Spleen (tissue), 7 donors: Measurements from ENCODE around the gene NRG3.

DNA sequence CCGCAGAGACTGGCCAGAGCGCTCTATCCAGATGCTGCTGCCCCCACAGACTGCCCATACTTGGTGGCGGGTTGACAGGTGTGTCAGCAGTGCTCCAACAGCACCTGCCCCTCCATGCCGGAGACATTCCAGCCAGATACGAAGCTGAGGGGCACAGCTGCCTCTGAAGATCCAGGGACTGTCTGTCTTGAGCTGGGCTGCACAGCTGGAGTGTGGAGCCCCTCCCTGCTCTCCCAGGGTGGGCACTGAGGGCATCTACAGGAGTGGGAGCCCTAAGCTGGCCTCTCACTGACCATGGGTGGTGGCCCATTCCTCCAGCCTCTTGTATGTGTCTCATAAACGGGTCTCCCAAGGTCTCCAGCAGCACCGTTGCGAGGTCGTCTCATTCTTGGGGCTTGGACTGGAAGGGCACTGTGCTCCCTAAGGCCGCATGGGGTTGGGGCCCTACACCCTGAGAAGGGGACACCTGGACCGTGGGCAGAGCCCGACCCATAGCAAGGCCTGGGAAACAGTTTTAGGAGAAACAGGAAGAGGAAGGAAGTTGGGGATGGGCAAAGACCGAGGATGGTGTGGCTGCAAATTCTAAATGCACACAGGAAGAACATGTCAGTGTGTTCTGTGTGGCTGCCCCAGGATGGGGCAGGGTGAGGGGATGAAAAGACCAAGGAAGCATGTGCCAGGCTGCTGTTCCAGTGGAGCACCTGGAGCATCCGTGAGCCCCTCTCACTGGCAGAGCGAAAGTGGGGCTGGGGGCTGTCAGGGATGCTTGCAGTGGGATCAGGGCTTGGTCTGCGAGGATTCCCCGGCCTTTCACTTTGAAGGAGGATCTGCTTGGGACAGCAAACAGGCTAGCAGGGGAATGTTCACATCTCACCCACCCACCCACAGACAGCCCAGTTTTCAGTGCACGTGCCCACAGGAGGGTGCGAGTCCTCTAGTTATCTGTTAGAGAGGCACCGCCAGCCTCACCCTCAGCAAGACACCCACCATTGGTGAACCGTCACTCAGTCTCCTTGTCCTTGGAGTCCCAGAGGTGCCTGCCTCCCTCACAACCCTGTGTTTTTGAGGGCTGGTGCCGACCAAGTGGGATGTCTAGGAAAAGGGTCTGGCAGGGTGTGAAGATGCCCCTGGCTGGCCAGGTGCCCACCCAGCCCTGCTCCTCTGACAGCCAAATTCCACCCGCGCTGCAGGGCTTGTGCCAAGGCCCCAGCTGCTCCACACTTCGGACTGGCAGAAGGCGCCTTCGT, 37.7 kb upstream of the PPIF start:
- PRO-cap, 4 experiments: no peak in any of the 4 experiments
- RAMPAGE, long total RNA, 4 experiments: no peak in any of the 4 experiments

DNA sequence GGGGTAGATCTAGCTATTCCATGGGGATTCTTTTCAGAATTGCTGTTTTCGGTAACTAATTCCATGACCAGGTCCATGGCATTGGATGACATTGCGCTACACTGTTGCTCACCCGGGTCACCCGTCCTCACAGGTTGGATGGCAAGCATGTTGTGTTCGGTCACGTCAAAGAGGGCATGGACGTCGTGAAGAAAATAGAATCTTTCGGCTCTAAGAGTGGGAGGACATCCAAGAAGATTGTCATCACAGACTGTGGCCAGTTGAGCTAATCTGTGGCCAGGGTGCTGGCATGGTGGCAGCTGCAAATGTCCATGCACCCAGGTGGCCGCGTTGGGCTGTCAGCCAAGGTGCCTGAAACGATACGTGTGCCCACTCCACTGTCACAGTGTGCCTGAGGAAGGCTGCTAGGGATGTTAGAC, 6.3 kb downstream of the PPIF start:
- PRO-cap, 4 experiments: no peak in any of the 4 experiments
- RAMPAGE, long total RNA, 4 experiments: no peak in any of the 4 experiments

- PRO-cap, 4 experiments: no peak in any of the 4 experiments
- RAMPAGE, long total RNA, 4 experiments: no peak in any of the 4 experiments
These were observed 11.7 kb downstream of the NUTM2B start for GRCh38 chr10:79714811-79715089.

GRCh38 chr10:79715090-79715304, 12.0 kb downstream of the NUTM2B start:
- PRO-cap, 4 experiments: no peak in any of the 4 experiments
- RAMPAGE, long total RNA, 4 experiments: no peak in any of the 4 experiments

DNA sequence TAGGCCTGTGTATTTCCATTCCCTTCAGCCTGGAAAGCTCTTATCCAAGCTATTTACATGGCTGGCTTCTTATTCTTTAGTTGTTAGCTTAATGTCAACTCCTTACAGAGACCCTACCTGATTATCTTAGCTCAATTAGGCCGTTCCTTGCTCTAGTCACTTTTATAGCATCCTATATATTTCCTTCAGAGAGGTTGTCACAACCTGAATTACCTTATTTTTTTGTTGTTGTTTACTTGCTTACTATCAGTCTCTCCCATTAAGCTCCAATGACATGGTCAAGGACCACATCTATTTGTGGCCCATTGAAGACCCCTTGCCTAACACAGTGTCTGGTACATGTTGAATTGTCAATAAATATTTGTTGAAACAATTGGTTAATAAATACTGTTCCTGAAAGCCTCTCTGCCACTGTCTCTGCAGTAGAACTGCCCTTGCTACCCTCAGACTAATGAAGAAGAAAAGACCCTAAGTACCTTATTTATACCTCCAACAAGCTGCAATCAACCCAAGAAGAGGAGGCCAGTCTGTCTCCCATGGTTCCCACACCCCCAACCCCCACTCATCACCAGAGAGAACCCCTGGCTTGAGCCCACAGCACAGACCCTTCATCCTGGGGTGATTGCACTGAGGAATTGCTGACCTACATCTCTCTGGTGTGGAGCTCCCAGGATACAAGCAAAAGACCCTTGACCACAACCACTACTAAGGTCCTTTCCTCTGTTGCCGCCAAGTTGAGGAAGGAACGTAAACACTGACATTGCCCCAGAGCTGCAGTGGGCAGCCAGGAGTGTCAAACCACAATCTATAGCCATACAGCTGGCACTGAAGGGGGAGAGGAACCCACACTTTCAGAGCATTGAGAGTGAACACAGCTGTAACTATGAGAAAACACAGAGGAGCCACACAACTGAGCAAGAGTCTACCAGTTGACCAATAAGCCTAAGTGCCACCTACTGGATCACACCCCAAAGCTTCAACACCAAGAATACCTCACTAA, 45.2 kb downstream of the NUTM2B start:
- PRO-cap, 4 experiments: no peak in any of the 4 experiments
- RAMPAGE, long total RNA, 4 experiments: no peak in any of the 4 experiments

DNA sequence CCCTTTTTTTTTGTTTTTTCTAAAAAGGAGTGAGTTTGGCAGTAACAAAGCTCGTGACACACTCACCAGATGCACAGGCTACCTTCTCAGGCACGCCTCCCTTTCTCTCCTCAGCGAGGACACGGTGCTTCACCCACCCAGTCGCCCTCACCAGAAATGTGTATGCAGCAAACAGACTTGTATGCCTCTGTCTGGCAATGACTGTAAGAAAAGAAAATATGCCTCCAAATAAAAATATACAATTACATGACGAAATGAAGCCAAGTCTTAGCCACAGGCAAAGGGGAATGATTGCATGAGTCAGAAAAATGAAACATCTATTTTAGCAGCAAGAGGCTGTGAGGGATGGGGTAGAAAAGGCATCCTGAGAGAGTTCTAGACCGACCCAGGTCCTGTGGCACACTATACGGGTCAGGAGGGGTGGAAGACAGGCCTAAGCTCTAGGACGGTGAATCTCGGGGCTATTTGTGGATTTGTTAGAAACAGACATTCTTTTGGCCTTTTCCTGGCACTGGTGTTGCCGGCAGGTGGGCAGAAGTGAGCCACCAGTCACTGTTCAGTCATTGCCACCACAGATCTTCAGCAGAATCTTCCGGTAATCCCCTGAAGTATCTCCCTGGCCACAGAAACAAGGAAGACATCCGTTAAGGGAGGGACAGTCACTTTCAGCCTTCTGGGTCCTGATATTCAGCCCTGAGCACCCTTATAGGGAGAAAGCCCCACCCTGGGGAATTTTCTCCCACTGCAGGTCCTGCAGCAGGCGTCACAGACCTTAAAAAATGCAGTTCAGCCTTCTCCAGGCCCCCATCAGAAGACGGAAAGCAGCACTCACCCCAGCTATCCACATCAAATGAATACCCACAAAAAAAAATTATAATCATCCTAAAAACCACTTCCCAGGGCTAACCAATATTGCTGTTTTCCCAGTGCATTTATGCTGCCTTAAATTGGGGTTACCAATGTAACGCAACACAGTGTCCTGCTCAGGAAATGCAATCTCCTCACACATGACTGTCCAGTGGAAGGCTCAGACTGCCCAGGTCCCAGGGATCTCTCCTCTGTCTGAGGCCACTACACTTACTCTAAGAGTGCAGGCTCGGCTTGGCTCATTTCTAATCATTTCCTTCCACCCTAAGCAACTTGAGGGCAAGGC, 23.1 kb downstream of the PLAC9 start:
- PRO-cap, 4 experiments: no peak in any of the 4 experiments
- RAMPAGE, long total RNA, 4 experiments: no peak in any of the 4 experiments

- PRO-cap, 4 experiments: no peak in any of the 4 experiments
- RAMPAGE, long total RNA, 4 experiments: no peak in any of the 4 experiments
These were observed 28.1 kb downstream of the PLAC9 start for GRCh38 chr10:80160492-80161193.

GRCh38 chr10:80167044-80167386, 34.5 kb downstream of the PLAC9 start:
- PRO-cap, 4 experiments: no peak in any of the 4 experiments
- RAMPAGE, long total RNA, 4 experiments: no peak in any of the 4 experiments

DNA sequence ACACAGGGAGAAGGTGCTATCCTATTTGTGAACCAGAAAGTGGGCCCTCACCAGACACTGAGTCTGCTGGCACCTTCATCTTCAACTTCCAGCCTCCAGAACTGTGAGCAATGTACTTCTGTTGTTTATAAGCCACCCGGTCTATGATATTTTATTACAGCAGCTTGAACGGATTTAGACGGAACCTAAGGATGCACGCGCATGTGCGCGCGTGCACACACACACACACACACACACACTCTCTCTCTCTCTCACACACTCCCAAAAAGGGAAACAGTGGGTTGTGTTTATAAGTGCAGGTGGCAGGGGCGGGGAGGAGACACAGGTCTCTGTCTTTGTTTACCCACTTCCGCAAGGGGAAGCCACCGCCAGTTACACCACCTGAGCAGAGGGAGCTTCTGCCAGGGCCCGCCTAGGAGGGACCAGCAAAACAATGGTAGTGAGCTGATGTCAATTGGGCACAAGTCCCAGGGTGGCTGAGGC, 18.0 kb downstream of the ANXA11 start:
- PRO-cap, 4 experiments: peak in 3 of 4 experiments; most common plus-strand start position 388 of the sequence (in 2); most common minus-strand start position 86 of the sequence (in 1)
- RAMPAGE, long total RNA, 4 experiments: no peak in any of the 4 experiments

DNA sequence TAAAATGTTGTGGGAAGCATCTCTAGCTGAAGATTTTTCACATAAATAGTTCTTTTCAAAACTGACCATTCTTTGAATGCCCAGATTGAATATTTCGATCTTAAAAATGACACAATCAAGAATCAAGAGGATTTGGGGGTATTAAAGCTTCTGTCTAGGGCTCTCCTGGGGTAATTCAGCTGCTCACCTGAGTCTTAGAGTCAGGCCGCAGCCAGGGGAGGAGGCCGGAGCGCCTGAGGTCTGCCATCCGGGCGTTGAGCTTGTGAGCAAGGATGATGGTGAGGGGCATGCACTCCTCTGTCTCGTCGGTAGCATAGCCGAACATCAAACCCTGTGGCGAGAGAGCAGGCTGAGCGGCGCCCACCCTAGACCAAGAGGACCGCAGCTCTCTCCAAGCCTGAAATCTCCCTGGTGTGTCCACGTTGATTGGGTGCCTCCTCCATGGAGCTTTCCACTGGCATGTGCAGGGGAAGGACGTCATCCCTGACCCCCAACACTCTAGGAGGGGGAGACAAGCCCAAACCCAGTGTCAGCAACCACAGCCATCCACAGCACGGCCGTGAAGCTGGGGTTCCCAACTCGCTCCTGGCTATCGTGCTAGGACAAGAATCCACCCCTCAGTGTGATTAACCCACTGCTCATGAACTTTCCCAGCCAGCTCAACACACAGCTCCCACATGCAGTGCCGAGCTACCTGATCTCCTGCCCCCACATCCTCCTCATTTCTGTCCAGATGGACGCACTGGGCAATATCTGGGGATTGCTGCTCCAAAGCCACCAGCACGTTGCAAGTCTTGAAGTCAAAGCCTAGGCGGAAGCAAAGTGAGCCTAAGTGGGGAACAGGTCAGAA, 9.2 kb downstream of the MAT1A start:
- PRO-cap, 4 experiments: no peak in any of the 4 experiments
- RAMPAGE, long total RNA, 4 experiments: no peak in any of the 4 experiments

DNA sequence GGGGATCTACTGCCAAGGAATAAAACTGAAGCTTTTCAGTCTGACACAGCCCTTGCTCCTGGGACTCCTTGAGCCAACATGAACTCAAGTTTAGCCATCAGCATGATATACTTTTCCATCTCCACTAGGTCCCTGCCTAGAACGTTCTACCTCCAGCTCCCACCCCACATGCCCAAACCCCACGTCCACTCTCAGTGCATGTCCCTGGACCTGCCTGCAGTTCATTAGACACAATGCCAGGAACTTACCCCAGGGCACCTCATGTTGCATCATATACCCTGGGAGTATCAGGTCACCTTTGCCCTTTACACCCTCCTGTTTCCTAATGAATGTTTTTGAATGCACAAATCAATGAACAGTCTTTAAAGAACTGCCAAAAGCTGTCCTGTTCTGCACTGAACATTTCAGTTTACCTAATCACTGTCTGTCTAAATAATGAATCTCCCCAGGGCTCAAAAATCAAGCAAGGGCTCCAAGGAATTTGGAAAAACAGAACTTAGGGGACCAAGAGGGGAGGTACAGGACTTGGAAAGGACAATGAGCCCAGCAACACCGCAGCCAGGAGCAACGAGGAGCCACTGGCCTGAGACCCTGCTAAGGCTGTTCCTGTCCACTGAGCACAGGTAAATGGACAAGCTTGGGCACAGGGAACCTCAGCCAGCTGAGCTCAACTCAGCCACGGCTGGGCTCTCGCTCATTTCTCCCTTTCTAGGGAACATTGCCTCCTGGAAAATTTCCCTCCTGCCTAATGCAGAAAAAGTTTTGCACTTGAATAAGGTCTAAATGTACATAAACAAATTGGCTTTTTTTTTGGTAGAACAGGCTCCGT, 7.5 kb downstream of the MAT1A start:
- PRO-cap, 4 experiments: no peak in any of the 4 experiments
- RAMPAGE, long total RNA, 4 experiments: no peak in any of the 4 experiments

- PRO-cap, 4 experiments: no peak in any of the 4 experiments
- RAMPAGE, long total RNA, 4 experiments: no peak in any of the 4 experiments
These were observed 2.1 kb downstream of the MAT1A start for GRCh38 chr10:80287336-80287790.

GRCh38 chr10:80357375-80357599, 706 bp downstream of the DYDC2 start:
- PRO-cap, 4 experiments: no peak in any of the 4 experiments
- RAMPAGE, long total RNA, 4 experiments: no peak in any of the 4 experiments

DNA sequence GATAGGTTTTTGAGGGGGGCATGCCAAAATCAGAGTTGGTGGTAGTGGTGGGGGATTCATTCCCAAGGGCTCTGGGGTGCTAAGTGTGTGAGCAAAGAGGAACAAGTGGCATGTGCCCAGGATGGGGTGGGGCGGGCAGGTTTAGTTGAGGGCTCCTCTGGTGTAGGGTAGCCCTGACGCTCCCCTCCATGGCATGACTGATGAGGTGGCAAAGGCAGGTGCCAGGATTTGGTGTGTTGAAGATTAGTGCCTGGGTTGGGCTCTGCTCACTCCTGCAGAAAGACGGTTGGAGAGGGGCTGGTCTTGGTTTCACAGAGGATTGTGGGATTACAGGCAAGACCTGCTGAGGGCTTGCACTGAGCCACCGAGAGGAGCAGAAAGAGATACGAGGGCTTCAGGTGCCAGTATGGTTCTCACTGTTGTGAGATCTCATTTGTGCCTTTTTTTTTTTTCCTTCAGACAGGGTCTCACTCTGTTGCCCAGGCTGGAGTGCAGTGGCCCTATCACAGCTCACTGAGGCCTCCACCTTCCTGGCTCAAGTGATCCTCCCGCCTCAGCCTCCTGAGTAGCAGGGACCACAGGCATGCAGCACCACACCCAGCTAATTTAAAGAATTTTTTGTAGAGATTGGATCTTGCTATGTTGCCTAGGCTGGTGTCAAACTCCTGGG, 7.5 kb downstream of the TSPAN14 start:
- PRO-cap, 4 experiments: no peak in any of the 4 experiments
- RAMPAGE, long total RNA, 4 experiments: no peak in any of the 4 experiments

- PRO-cap, 4 experiments: no peak in any of the 4 experiments
- RAMPAGE, long total RNA, 4 experiments: no peak in any of the 4 experiments
These were observed 9.9 kb downstream of the TSPAN14 start for GRCh38 chr10:80463899-80464503.

- PRO-cap, 4 experiments: no peak in any of the 4 experiments
- RAMPAGE, long total RNA, 4 experiments: no peak in any of the 4 experiments
These were observed 12.3 kb downstream of the TSPAN14 start for GRCh38 chr10:80466370-80466891.

DNA sequence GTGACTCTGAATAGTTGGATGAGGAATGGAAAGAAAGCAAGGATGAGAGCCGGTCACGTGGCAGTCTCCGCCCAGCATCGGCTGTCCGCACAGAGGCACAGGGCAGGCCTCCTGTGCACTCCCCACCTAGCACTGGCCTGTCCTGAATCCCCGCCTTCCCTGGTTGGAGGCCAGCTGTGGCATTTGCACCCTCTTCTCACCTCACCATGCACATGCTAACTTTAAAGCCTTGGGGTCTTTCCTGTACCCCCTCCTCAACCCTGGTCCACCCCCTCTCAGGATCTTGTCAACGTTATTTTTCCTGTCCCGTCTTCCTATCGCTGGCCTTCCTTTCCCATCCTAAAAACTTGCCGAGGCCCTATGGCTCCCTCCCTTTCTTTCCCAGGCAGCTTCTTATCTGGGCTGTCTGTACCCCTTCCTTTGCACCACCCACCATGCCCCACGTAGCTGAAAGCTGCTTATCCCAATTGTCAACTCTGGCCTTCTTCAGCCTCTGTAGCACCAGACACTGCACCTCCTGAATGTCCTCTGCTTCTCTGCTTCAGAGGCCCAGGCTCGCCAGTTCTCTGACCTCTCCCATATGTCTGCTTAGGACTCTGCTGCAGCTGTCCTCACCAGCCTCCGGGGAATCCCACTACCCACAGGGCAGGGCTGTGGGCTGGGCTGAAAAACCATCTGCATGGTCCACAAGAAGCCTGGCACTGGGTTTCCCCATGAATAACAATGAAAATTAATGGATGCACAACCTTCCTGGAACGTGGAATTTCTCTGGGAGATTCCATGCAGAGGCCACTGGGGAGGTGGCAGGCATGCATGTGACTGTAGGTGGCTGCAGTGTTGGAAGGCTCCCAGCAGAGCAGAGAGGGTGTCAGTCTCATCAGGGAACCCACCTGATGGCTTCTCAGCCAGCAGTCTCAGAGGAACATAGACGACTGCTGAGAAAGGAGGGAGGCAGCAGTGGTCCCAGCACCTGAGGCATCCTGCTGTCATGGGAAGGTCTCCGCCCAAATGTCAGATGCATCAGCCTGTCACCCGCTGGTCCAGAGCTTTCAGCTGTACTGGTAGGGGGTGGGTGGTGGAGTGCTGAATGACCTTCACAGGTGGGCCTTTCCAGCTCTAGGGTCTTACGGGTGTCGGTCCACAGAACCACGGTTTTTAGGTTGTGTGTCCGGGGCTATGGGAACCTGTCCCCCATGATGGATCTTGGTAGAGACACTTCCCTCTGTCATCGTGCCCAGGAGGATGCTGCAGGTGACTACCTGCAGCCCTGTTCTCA, 16.9 kb upstream of the SH2D4B start:
- PRO-cap, 4 experiments: no peak in any of the 4 experiments
- RAMPAGE, long total RNA, 4 experiments: no peak in any of the 4 experiments

DNA sequence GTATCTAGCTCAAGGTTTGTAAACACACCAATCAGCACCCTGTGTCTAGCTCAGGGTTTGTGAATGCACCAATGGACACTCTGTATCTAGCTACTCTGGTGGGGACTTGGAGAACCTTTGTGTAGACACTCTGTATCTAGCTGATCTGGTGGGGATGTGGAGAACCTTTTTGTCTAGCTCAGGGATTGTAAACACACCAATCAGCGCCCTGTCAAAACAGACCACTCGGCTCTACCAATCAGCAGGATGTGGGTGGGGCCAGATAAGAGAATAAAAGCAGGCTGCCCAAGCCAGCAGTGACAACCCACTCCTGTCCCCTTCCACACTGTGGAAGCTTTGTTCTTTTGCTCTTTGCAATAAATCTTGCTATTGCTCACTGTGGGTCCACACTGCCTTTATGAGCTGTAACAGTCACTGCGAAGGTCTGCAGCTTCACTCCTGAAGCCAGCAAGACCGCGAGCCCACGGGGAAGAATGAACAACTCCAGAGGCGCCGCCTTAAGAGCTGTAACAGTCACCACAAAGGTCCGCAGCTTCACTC, 6.1 kb downstream of the SH2D4B start:
- PRO-cap, 4 experiments: no peak in any of the 4 experiments
- RAMPAGE, long total RNA, 4 experiments: no peak in any of the 4 experiments

- PRO-cap, 4 experiments: no peak in any of the 4 experiments
- RAMPAGE, long total RNA, 4 experiments: no peak in any of the 4 experiments
These were observed 1.0 kb upstream of the NRG3 start for GRCh38 chr10:81873871-81874450.

GRCh38 chr10:81874451-81875294, at the start of gene NRG3:
NRG3 (plus strand) TSS chr10:81875194.
- PRO-cap, 4 experiments: no peak in any of the 4 experiments
- RAMPAGE, long total RNA, 4 experiments: no peak in any of the 4 experiments